ENCODE results near the genes GKN2 and NFU1.

DNA sequence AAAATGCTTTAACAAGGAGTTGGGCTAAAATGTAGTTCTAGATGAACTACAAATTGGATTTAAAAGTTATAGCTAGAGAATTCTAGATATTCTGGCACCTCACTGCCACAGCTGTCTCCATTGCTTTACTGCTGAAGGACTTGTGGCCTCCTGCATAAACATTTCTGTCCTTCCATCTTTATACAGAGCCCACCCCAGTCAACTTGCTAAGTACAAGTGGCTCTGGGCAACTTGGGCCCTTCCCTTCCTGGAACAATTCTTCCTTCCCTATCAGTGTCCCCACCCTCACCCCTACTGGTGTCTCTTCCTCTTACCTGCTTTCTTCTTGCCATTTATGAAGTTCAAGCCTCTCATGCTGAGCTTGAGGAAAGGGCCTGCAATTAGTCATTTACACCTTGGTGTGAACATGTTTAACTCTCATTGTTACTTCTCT is 44.9 kb downstream of the ARHGAP25 start:
- PRO-cap = no peak

GRCh38 chr2:68952689-68953275 is at the start of gene GKN2:
GKN2 (minus strand) TSS chr2:68952893.
- PRO-cap = no peak

DNA sequence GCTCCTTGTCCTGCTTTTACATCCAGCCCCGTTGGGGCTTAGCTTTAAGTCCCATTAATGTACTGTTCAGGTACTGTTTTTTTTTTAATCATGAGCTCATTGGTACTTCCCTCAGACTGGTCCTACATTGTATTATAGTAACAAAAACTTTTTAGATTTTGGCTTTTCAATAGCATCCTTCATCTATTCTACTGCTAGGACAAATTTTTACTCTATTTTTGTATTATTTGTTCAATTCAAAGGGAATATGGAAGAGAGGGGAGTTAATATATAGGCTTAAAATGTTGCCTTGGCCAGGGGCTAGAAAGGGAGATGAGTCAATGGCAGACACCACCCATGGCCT is 18.3 kb downstream of the GKN1 start:
- PRO-cap = no peak

GRCh38 chr2:69199757-69200703 is 187.0 kb downstream of the GFPT1 start:
- PRO-cap = no peak

DNA sequence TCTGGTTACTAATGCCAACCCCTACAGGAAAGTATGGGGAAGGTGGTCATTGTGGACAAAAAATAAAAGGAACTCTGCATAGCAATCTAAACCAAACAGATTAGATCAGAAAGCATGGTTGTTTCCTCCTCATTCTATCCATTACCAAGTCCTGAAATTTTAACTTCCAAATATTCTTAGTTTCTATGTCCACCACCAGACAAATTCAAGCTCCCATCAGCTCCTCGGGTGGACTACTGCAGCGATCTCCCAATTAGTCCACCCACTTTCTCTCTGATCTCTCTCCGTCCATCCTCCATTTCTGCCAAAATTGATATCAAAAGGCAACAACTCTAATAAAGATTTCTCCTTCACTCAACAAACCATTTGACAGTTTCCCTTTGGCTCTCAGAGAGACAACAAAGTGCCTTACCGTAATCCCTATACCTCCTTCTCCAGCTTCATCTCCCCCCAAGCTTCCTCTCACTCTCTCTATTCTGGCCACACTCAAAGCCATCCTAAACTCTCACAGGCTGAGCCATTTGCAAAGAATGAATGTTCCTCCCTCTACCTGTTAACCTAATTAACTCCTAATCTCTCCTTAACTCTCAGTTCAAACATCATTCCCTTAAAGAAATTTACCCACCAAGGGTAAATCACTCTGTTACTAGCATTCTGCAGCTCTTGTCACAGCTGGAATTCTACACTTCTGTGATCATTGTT is 38.4 kb downstream of the GFPT1 start:
- PRO-cap = no peak

DNA sequence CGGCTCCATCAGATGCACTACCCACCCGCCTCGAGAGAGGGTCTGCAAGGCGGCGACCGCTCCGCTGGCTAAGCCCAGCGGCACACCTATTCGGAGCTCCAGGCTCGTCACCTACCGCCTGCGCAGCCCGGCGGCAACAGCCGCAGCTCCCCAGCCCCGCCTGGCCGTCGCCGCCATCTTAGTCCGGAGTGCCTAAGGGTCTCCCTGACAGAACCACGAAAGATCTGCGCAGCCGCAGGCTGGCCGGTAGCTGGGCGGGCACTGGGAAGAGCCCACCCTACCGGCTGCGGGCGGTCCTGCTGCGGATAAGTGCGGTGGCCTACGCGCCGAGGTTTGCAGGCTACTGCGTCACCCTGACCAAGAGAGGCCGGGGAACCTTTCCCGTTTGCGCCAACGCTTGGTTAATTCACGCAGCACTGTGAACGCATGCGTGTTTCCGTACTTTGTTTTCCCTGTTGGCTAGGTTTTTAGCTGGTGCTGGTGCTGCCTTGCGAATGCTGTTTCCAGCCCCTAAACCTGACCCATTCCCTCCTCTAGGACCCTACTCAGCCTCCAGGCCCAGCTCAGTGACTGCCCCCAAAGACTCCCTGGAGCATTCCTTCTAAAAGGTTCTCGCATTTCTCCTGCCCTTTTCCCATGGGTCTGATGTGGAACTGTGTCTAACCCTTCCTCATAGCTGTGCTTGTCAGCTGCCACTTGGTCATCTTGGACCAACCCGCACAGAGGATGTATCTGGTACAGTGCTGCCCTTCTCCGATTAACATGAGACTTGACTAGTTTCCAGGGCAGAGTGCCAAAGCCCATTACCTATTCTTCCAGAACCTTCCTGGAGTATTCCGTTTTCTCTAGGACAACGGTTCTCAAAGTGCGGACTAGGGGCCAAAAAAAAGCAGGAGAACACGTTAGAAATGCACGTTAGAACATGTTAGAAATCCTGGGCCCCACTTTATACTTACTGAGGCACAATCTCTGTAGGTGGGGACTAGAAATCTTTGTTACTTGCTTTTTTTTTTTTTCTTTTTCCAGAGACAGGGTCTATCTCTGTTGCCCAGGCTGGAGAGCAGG is at the start of gene NFU1:
Gene NFU1, minus strand, starts transcription at position 190 of the 1,065 bp plus-strand sequence.
- PRO-cap = bidirectional peak, plus-strand start at position 338 of the sequence, minus-strand start at position 190 of the sequence; bidirectional peak, plus-strand start at position 431 of the sequence, minus-strand start at position 410 of the sequence

DNA sequence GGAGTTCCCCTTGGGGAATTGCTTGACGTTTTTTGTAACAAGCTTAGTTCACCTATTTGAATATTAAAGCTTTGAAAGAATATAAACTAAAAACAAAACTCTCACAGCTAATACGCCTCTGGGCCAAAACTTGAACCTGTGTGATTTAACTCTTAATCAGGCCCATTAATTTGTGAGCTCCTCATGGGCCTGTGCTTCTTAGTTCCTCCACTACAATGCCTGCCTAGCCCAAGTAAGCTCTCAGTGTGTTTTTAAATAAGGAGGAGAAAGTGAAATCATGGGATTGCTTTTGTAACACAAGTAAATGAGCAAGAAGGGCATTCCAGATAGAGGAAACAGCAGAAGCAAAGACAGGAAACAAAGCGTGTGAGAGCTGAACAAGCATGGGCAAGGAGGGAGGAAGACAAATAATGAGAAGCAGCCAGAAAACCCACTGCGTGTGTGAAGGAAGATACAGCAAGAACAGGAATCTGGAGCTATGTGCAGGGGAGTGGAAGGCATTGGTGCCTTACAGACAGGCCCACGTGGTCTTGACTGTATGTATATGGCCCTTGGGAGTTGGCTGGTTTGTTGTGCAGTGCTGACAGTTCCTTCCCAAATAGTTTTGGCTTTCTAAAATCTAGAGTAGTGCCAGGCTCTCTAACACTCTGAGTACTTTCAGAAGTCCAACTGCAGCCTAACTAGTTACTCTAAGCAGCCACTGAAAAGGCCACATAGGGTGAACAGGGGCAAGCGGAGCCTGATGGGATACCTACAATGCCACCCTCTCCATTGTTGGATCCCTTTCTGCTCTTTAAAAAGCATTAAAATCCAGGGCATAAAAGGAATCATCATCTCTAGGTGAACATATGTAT is 88.6 kb downstream of the AAK1 start:
- PRO-cap = no peak

DNA sequence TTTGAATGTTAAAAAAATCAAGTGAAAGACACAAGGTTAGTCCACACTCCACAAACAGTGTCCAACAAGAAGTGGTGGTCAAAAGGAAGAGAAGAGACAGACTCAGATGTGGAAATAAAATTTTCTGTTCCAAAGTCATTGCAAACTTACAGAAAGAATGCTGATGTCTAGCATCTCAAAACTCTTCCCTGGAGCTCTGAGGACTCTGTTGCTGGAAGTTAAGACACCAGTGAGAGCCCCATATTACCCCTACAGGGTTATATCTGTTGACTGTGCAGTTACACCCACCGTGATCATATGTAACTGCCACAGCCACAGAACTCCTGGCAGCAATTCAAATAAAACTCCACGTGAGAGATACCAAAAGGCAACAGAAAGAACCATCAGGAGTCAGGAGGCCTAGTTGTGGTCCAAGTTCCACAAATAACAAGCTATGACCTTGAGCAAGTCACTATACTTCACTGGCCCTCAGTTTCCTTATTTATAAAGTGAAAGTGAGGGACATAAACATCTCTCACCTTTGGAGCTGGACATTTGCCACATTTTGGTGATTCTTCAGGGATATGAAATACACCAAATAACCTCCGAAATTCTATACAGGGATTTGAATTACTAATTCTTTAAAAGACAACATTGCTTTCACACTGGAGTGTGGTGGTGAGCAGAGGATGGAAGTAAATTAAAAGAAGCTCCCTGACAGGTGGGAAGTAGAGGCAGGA is 60.7 kb downstream of the AAK1 start:
- PRO-cap = no peak

DNA sequence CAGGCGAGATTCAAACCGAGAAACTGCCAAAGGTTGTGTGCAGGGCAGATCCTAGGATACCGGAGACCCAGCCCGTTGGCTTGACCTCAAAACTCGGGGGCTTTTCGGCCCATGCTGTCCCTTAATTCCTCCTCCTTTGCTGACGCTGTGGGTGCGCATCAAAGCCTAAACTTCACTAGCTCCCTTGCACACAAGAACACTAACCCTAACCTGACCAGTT is 938 bp upstream of the AAK1 start:
- PRO-cap = no peak

DNA sequence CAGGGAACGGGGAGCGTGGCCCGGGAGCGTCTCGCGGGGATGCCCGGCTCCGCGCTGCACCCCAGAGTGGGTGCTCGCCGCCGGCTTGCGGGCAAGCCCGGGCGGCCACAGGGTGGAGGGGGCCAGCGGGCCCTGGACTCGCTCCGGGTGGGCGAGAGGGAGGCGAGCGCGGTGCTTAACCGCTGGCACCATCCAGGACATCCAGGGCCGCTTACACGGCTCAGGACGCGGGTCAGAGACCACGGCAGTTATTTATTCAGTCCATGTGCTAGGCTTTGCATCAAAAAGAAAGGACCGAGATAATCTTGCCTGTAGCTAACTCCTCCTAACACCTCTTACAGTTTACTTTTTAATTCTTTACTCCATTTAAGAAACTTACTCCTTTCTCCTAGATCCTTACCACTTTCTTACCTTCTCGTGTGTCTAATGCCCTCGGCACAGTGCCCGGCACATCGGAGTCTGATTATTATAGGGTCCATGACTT is 325 bp downstream of the ANXA4 start:
- PRO-cap = no peak

- PRO-cap = no peak
These were observed 23.6 kb downstream of the ANXA4 start for GRCh38 chr2:69765525-69766022.

DNA sequence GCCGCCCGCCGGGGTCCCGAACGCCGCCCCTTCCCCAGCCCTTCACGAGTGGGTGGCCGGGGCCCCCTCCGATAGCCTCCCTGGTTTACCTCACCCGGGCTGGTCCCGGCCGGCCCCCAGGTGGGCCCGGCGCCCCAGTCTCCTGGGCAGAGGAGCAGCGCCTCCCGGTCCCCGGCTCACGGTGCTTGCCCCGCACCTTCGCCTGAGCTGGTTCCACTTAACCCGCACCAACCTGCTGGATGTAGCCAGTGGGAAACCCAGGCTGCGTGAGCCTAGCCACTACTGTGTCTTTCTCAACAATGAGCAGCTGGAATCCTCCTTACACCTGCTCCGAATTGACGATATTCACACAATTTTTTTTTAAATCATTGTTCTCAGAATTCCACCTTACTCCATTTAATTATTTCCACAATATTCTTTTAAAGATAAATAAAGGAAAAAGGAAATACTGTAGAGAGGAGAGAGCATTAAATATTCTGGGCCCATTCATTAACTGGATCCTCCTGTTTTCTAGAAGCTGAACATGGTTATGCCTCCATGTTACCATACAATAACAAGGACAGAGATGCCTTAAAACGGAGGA is 789 bp downstream of the MXD1 start:
- PRO-cap = no peak

DNA sequence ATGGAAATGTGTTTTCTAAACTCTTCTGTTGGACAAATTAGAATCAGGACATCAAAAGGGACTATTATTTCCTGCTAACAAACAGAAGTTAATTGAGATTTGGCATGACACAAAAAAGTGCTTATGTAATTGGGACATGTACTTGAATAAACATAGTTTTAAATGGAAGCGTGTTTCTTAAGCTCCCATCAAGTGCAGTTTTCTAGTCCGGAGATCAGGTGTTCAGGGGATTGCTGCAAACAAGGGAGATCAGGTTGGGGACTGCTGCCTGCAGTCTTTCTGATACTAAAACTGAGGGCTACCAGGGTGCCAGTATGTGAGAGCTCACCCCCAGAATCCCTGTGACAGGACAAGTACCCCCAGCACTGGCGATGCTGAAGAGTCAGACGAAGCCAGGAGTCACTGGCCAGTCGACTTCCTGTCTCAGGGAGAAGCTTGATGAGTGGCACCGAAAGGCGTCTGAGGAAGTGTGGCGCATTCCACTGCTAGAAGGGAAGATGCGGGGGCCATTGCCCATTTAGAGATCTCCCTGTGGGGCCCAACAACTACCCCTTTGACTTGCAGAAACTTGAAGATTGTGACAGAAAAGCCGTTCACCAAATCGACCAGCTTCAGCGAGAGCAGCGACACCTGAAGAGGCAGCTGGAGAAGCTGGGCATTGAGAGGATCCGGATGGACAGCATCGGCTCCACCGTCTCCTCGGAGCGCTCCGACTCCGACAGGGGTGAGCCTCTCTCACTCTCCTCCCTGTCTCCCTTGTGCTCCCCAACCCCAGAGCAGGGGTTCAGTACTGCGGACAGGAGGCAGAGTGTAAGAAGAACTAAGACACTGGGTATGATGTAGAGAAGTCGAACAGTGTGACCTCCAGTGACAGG is 22.0 kb downstream of the MXD1 start:
- PRO-cap = no peak

- PRO-cap = no peak
These were observed 57.5 kb upstream of the ASPRV1 start for GRCh38 chr2:70018797-70019463.

GRCh38 chr2:70047295-70047771 is 39.9 kb upstream of the PCBP1 start:
- PRO-cap = no peak

- PRO-cap = bidirectional peak, plus-strand start at chr2:70085250, minus-strand start at chr2:70085107; bidirectional peak, plus-strand start at chr2:70085695, minus-strand start at chr2:70085630
These were observed 2.0 kb upstream of the PCBP1 start for GRCh38 chr2:70084885-70086000.

DNA sequence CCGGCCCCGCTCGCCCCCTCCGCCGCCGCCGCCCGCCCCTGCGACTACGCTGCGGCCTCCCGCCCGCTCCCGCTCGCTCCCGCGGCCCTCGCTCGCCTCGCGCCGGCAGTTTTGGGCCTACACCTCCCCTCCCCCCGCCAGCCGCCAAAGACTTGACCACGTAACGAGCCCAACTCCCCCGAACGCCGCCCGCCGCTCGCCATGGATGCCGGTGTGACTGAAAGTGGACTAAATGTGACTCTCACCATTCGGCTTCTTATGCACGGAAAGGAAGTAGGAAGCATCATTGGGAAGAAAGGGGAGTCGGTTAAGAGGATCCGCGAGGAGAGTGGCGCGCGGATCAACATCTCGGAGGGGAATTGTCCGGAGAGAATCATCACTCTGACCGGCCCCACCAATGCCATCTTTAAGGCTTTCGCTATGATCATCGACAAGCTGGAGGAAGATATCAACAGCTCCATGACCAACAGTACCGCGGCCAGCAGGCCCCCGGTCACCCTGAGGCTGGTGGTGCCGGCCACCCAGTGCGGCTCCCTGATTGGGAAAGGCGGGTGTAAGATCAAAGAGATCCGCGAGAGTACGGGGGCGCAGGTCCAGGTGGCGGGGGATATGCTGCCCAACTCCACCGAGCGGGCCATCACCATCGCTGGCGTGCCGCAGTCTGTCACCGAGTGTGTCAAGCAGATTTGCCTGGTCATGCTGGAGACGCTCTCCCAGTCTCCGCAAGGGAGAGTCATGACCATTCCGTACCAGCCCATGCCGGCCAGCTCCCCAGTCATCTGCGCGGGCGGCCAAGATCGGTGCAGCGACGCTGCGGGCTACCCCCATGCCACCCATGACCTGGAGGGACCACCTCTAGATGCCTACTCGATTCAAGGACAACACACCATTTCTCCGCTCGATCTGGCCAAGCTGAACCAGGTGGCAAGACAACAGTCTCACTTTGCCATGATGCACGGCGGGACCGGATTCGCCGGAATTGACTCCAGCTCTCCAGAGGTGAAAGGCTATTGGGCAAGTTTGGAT is 579 bp downstream of the PCBP1 start:
- PRO-cap = bidirectional peak, plus-strand start at position 774 of the sequence, minus-strand start at position 666 of the sequence; bidirectional peak, plus-strand start outside the sequence, minus-strand start at position 905 of the sequence

GRCh38 chr2:70122765-70123775 is 35.8 kb downstream of the PCBP1 start:
- PRO-cap = no peak

GRCh38 chr2:70133268-70134098 is 46.2 kb downstream of the PCBP1 start:
- PRO-cap = no peak

- PRO-cap = no peak
These were observed 29.9 kb downstream of the C2orf42 start for GRCh38 chr2:70160855-70161447.

Measured in natural killer cell (primary cell).